Fallopian tube (tissue), 1 donor: ENCODE results near the genes PIGM, SLAMF7 and LY9.

GRCh38 chr1:159867609-159868155 lies 5.2 kb upstream of the VSIG8 start:
- PRO-cap = bidirectional peak, plus-strand start at chr1:159868005, minus-strand start at chr1:159867893

- PRO-cap = bidirectional peak, plus-strand start at chr1:159923454, minus-strand start at chr1:159923333; bidirectional peak, plus-strand start at chr1:159923878, minus-strand start at chr1:159923739
Measured at GRCh38 chr1:159923116-159924211, 1.8 kb downstream of the TAGLN2 start.

DNA sequence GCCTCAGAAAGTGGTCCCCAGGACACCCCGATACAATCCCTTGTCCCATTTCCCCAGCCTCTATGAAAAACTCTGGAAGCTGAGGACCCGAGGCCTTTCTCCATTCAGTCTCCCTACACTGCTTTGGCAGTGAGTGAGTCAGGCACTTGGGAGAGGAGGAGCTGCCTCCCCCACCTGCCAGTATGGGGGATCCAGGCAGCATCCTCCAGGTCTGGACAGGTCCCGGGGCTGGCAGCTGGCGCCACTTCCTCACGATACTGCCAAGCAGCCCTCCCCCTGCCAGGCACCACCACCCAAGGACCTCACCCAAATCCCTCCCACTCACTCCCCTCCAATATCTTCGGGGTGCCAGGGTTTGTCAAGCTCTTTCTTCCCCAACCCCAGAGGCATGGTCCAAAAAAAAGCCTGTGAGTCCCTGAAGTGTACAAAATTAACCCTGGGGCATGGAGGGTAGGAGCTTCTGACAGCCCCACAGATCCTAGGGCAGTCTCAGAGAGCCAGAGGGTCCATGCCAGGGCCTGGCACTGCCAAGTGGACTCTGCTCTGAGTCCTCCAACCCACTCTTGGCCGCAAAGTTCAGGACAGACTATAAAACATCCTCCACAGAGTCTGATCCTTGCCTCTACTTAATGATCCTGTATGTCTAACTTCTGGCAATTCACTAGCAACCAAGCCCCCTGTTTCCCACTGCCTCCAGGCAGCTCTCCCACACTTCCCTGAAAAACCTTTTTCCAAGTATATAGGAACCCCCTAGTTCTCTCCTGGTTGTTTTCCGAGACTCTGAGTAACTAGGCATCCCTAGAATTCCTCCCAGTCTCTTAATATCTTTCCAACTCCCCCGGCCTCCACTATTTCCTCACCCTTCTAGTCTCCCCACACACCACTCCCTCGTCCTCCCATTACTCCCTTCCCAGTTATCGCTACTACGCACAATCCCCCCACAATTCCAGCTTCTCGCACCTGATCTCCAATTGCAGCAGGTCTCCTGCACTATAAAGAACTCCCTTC lies 931 bp downstream of the IGSF9 start:
- PRO-cap = no peak

DNA sequence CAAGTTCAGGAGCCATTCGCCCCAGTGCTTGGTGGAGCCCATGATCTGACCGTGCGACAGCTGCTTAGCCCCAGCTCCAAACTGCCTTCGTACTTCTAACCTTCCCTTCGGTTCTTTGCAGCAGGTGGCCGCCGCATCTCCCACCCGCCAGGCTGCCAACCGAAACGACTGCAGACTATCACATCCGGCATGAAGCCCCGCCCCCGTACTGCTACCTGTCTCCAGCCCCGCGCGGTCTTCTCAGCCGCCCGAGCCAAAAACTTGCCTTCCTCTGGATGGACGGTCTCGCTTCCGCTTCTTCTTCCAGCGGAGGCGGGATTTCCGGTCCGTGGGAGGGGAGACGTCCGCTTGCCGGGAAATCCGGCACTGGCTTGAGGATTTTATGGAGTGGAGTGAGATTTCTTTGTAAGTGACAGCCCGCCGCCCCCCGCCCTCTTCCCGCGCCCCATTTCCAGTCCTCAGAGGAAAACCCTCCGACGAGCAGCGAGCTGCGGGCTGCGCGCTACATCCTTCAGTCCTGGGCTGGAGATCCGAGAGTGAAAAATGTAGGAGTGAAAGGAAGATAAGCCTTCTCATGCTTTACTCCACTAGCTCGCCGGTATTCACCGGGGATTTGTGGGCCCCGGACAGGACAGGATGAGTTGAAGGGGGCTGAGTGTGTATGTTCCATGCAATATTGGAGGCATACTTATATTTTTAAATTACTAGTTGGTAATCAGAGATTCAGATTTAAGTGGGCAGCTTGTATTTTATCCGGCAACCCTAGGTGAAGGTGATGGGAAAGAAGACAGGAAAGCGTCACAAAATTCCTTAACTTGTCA lies at the start of gene PIGM:
Gene PIGM (minus strand): TSS at position 293 of the 821 bp plus-strand sequence.
- PRO-cap = bidirectional peak, plus-strand start at position 347 of the sequence, minus-strand start at position 273 of the sequence

DNA sequence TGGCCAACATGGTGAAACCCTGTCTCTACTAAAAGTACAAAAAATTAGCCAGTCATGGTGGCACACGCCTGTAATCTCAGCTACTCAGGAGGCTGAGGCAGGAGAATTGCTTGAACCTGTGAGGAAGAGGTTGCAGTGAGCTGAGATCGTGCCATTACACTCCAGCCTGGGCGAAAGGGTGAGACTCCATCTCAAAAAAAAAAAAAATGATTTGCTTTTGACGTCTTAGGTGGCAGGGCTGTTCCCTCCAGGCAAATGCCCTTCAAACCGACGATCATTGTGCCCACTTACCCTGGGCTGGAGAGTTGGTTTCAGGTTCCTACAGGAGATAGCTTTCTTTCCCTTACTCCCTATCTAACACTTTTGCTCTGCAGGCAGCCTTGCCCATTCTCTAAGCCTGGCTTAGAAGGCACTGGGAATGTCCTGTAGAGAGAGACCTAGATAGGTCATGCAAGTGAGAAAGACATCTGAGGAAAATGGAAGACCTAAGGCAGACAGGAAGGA lies 8.7 kb upstream of the ATP1A4 start:
- PRO-cap = no peak

- PRO-cap = no peak
Measured at GRCh38 chr1:160213463-160214415, 8.6 kb downstream of the PEA15 start.

DNA sequence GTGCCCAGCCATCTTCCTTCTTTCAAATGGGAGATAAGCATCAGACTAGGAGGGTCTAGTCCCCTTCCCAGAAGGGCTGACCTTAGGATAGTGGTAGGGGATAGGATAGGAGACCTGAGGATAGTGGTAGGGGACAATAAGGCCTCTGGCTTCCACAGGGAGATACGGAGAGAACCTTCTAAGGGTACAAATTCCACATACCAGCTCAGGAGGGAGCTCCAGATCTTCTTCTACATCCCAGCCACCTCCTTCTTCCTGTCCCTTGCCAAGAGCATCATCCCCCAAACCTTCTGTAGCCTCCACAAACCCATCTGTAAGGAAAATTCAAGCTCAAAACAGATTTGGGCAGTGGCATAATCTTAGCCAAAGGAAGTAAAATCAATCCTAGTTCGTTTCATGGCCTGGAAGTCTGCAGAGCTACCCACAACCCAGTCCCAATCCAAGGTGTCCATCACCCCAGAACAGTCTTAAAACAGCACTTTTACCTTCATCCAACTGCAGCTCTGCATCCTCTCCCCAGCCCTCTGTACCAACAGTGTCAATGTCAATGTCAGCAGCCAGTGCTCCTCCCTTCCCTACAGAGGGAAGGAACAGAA lies 9.4 kb upstream of the PEX19 start:
- PRO-cap = no peak

GRCh38 chr1:160401287-160401921 lies 1.0 kb downstream of the VANGL2 start:
- PRO-cap = no peak

GRCh38 chr1:160432217-160432984 lies 32.0 kb downstream of the VANGL2 start:
- PRO-cap = no peak

DNA sequence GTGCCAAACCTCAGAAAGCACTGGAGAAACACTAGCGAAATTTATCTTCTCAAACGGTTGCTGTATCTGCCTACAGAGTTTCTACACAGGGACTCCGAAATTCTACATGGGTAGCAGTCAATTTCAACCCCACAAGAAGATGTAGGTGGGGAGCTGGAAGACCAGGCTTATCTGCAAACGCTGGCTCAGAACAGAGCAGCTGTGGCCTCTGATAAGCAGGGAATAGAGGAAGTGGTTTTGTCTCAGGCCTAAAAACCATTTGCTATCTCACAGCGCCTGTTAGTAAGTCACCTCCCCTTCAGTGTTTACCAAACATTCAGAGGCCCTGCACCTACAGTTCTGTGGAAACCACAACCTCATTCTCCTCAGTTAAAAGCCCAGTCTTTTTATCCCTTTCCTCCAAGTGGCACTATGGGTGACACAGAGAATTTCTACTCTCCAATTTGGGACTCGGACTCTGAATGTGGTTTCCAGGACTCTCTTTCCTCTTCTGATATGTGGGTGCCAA lies 17.1 kb upstream of the SLAMF6 start:
- PRO-cap = no peak

DNA sequence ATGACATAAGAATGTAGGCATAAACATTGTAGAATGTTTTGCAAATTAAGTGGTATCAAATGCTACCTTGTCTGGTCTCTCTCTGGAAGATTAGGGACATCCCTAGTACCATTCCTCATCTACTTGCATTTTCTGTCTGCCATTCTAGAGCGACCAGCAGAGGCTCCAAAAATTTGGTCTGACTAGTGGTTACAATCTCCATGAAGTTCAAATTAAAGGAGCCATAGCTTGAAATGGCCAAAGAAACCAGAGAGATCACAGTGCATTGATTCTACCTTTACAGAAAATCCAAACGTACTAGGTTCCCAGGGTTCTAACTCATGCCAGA lies 1.1 kb downstream of the CD84 start:
- PRO-cap = no peak

DNA sequence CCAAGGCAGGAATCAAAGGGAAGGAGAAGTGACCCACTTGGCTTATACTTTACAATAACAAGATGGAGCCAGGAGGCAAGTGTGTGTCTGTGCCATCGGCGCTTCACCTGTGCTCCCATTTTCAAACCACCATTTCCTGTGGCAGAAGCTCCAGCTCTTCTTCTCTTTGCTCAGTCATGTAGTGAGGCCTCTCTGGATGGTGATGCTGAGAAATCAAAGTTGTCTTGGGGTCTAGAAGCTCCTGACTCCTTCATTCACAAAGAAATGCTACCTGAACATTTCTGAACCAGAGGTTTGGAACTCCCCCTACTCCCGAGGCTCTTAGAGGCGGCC lies 18.1 kb downstream of the SLAMF1 start:
- PRO-cap = no peak

- PRO-cap = no peak
Measured at GRCh38 chr1:160710459-160711191, 997 bp downstream of the CD48 start.

DNA sequence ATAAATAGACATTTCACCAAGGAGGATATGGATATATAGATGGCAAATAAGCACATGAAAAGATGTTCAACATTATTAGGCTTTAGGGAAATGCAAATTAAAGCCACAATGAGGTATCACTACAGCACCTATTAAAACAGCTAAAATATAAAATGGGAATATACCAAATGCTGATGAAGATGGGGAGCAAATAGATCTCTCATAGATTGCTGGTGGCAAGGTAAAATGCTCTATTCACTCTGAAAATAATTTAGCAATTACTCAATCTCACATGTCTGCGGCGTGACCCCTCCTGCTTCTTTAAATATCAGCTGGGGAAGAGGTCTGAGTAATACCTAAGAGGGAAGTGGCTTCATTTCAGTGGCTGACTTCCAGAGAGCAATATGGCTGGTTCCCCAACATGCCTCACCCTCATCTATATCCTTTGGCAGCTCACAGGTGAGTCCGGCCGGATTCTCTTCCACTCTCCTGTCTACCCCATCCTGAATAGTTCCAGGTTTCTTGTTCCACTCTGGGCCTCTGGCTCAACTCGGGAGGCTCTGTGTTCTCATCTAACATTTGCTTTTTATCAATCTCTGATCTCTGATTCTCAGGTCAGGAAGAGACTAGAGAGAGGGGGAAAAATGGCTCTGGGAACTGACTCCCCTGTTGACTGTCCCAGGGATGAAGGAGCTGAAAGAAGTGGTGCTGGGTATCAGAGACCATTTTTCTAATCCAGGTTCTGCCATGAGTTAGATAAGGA lies at the start of gene SLAMF7:
Gene SLAMF7 (plus strand): TSS at position 329 of the 742 bp plus-strand sequence.
- PRO-cap = unidirectional peak, plus-strand start at position 360 of the sequence

DNA sequence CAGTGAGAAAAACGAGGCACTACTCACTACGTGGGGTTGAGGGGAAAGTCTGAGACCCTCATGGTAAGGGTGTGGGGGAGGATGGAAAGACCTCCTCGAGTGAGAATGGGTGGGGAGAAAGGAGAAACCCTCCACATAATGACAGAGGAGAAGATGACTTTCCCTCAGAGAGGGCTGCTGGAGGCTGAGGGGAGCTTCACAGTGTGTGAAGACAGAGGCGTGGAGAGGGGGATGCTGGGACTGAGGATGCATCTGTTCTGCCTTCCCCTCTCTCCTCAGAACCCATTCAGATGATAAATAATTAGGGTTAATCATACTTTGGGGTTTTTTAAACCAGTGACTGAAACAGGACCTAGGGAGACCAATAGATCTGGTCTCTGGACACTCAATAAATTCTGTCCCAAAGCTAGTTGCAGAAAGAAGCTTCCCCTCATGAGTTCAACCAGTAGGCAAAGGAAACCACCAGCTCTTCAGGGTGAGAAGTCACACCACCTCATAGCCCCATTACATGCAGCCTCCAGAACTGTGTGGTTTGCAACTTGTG lies 17.1 kb downstream of the SLAMF7 start:
- PRO-cap = no peak

GRCh38 chr1:160795774-160796432 lies at the start of gene LY9:
LY9 (plus strand) TSS chr1:160796174.
- PRO-cap = bidirectional peak, plus-strand start at chr1:160796239, minus-strand start at chr1:160795977

DNA sequence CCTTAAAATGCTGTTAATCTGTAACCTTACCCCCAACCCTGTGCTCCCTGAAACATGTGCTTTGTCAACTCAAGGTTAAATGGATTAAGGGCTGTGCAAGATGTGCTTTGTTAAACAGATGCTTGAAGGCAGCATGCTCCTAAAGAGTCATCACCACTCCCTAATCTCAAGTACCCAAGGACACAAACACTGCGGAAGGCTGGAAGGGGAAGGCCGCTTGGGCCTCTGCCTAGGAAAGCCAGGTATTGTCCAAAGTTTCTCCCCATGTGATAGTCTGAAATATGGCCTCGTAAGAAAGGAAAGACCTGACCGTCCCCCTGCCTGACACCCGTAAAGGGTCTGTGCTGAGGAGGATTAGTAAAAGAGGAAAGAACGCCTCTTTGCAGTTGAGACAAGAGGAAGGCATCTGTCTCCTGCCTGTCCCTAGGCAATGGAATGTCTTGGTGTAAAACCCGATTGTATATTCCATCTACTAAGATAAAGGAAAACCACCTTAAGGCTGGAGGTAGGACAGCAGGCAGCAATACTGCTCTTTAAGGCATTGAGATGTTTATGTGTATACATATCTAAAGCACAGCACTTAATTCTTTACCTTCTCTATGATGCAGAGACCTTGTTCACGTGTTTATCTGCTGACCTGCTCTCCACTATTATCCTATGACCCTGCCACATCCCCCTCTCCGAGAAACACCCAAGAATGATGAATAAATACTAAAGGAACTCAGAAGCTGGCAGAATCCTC lies 28.4 kb upstream of the ITLN1 start:
- PRO-cap = no peak

DNA sequence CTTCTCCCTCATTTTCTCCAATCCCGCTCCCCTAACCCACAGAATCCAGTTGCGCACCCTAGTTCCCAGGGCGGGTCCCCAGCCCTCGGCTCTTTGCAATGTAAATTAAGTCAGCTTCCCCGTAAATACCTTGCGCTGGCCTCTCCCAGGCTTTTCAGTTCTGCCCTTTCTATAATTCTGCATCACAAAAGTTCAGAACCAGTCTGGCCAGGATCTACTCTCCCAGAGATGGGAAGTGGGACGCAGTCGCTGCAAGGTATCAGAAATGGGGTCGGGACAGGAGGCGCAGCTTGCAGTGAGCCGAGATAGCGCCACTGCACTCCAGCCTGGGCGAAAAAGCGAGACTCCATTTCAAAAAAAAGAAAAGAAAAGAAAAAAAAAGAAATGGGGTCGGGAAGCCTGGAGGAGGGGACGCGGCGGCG lies 27.0 kb upstream of the ITLN2 start:
- PRO-cap = no peak

- PRO-cap = bidirectional peak, plus-strand start at chr1:161013965, minus-strand start at chr1:161013898
Measured at GRCh38 chr1:161013045-161014264, 7.5 kb downstream of the F11R start.

GRCh38 chr1:161037390-161038166 lies 1.2 kb downstream of the TSTD1 start:
- PRO-cap = no peak